Parotid gland (tissue), 1 donor: ENCODE results near the gene WNT8B.

DNA sequence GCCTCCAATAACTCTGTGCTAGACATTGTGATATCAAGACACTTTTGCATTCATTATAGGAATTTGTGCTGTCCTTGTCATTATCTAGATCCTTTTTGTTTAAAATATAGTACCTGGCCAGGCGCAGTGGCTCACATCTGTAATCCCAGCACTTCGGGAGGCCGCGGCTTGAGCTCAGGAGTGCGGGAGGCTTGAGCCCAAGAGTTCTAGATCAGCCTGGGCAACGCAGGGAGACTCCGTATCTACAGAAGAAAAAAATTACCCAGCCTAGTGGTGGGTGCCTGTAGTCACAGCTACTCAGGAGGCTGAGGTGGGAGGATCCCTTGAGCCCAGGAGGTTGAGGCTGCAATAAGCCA, 570 bp upstream of the MORN4 start:
- PRO-cap, result no peak

- PRO-cap, result no peak
Observed at GRCh38 chr10:97686237-97686690, 777 bp downstream of the AVPI1 start.

DNA sequence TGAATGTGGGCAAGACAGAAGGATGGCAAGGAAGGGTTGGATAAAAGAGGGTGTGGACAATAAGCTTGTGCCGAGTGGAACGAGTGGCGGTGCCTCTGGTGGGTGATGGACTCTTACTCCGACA, 570 bp upstream of the MARVELD1 start:
- PRO-cap, result no peak

- PRO-cap, result no peak
Observed at GRCh38 chr10:97823607-97824266, 25.9 kb upstream of the GOLGA7B start.

DNA sequence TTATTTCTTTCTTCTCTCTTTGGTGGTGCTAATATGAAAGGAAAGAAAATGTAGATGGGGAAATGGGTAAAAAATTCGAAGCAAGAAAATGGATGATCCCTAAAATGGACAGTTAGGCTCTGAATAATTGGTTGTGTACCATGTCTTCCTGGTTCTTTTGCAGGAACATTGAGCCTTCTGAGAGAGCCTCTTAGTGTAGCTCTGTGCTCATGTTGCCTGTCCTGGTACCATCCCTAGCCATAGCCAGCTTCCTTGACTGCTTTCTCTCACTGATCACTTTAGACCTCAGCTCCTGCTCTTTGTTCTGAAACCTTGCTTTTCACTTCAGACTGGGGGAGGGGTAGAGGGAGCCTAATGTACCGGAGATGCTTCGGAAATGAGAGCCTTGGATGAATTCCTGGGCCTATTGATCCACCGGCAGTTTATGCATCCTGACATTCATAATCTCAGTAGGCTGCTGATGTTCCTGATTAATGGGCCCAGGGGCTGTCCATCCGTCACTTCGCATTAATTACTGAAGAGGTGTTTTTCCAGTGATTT, 38.7 kb downstream of the R3HCC1L start:
- PRO-cap, result no peak

DNA sequence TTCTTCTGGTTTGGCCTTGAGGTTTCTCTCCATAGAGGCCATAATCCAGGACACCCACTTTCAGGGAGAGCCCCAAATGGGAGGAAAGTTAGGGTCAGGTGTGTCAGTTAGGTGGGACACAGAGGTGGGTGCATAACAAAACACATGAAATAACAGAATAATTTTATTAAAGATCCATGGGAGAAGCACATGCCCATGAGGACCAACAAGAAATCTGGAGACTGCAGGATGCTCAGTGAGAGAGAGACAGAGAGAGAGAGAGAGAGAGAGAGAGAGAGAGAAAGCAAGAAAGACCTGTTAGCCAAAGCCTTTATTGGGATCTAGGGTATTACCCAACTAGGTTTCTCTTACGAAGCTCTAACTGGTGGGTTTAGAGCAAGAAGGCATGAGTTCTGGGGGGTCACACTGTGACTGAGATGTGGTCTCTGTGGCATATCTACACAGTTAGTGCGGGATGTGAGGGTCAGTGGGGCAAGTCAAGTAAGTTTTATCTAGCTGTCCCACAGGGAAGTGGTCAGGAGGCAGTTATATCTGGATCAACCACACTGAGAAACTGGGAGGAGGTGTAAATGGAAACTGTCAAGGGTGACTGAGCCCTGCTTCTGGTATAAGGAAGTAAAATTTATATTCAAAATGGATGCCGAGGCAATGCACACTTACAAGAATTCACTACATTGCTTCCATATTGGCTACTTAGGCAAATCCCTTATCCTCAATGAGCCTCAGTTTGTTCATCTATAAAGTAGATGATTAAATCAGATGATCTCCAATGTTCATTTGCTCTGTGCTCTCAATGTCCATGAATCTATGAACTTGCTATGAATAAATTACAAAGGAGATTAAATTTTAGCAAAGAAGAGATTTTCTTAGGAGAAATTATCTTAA, 331.5 kb upstream of the HPS1 start:
- PRO-cap, result no peak

DNA sequence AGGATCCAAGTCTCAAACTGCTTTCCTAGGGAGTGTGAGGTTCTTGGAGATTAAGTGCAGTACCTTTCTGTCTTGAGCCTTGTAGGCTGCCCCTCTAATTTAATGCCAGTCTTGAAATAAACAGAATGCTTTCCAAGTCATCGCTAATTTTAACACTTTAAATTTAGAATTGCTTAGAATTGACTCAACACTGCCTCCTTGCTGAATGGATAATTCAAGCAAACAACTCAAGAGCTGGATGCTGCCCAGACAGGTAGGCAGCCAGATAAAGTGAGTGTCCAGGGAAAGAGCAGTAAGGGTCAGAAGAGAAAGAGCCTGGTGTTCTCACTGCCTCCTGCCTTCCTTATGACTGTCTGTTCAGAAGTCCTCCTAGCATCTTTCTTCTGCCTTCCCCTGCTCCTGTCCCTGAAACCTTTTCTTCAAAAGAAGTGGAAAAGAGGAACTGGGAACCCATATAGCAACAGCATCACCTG, 3.0 kb upstream of the GOT1 start:
- PRO-cap, result no peak

- PRO-cap, result no peak
Observed at GRCh38 chr10:99522566-99523258, 10.0 kb upstream of the NKX2-3 start.

- PRO-cap, result unidirectional peak, minus-strand start at chr10:99658782
Observed at GRCh38 chr10:99658446-99659122, 725 bp upstream of the ENTPD7 start.

DNA sequence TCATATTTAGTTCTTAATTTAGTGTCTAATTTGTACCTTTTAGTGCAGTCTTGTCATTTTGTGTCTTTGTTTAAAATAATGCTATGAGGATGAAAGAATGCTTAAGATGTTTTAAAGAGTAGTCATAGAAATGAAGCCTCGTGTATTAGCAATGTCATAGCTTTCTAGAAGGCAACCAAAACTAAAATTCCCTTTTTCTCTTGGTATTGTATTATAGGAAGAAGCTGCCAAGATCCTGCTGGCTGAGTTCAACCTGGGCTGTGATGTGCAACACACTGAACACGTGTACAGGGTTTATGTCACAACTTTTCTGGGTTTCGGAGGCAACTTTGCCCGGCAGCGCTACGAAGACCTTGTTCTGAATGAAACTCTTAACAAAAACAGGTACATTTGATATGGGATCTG, 36.2 kb downstream of the COX15 start:
- PRO-cap, result no peak

GRCh38 chr10:99775659-99775989, 6.8 kb upstream of the ABCC2 start:
- PRO-cap, result no peak

DNA sequence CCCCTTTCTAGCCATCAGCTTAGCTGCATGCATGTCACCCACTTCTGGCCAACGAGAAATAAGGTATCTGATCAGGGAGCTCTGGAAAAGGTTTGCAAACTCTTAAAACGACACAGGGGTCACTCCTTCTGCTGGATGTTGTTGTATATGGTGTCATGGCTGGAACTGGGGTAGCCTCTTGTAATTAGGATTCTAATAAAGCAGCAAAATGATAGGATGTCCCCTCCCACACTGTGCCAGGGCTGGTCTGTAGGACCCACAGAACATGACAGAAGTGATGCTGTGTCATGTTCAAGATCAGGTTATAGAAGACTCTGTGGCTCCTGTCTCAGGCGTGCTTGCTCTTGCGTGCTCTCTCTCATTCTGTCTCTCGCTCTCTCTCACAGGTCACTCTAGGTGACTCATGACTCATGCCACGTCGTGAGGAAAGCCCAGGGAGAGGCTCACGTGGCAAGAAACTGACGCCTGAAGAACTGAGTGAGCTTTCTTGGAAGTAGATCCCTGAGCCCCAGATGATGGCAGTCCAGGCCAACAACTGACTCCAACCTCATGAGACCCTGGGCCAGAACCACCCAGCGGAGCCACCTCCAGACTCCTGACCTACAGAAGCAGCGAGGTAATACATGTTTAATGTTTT, 103.4 kb downstream of the DNMBP start:
- PRO-cap, result no peak

- PRO-cap, result no peak
Observed at GRCh38 chr10:99927702-99928288, 82.0 kb downstream of the DNMBP start.

DNA sequence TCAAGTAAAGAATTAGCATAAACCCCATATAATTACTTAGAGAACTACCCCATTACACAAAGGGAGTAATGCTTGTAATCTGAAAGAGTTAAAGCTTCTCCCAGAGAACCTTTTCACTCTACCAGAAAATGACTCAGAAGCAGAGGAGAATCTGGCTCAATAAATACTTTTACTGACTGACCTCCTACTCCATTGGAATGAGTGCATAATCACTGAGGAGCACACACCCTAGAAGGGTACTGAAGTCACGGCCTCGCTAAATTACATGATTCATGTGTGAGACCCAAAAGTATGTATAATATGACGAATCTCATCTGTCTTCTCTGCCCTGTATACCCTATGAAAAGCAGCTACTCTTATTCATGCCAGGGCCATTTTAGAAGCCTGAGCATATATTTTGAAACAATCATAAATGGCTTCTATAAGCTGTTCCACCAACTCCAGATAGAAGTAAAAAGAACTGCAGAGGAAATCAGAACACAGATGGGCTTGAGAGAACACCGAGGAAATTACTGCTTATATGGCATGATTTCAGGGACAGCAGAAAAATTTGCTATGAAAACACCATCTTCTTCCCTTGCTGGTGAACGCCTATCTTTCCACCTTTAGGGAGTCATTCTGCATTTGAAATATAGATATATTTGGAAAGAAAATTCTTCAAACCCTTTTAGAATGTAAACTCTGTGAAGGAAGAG, 32.6 kb downstream of the DNMBP start:
- PRO-cap, result no peak

- PRO-cap, result unidirectional peak, plus-strand start at chr10:99983471; unidirectional peak, minus-strand start at chr10:99983808
Observed at GRCh38 chr10:99983279-99984069, 26.3 kb downstream of the DNMBP start.

- PRO-cap, result no peak
Observed at GRCh38 chr10:100037999-100038220, 28.2 kb upstream of the DNMBP start.

- PRO-cap, result bidirectional peak, plus-strand start at chr10:100346589, minus-strand start at chr10:100346521
Observed at GRCh38 chr10:100346269-100346761, 718 bp upstream of the SCD start.

GRCh38 chr10:100462918-100463194, at the start of gene WNT8B:
WNT8B (plus strand) TSS chr10:100463009.
- PRO-cap, result no peak

- PRO-cap, result no peak
Observed at GRCh38 chr10:100828219-100828935, 83.0 kb downstream of the PAX2 start.

- PRO-cap, result bidirectional peak, plus-strand start at chr10:100912963, minus-strand start at chr10:100912781
Observed at GRCh38 chr10:100912375-100912823, 364 bp upstream of the SLF2 start.